ENCODE measurements around the genes XYLT1 and THUMPD1.

DNA sequence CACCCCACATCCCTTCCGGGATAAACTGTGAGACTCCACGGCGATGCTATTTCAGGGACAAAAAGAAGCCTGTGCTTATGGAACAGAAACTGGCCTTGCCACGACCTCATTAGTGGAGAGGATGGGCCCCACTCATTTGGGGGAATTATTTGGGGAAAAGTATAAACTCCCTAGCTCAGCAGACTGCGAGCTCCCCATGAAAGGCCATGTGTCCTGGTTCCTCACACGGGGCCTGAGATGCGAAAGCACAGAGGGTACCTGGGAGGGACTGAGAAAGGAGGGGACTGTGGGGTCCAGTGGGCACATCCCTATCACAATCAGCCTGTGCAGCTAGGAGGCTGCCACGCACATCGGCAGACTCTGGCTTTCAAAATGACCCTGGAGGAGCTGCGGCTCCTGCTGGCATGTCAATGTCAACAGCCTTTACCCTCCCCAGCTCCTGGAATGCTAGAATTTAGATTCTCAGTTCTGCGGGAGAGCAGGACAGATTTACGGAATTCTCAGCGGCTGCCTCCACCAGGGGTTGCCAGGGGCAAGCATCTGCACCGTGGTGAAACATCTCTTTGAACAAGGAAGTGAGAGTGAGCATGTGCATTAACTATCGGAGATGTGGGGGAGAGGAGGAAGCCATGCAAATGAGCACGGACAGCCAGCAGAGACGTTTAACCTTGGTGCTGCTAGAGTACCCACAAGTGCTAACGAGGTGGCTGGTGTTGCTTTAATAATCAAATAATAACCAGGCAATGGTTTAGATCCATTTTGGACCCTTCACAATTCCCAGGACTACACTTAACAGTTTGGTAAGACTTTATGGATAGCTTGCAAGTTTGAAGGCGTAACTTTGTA, 54.3 kb downstream of the XYLT1 start:
- PRO-cap, 7 experiments: no peak in any of the 7 experiments
- RAMPAGE, long total RNA, 2 experiments: no peak in any of the 2 experiments

GRCh38 chr16:17441548-17441839, 29.3 kb downstream of the XYLT1 start:
- PRO-cap, 7 experiments: no peak in any of the 7 experiments
- RAMPAGE, long total RNA, 2 experiments: no peak in any of the 2 experiments

GRCh38 chr16:17470861-17471137, at the start of gene XYLT1:
XYLT1 (minus strand) TSS chr16:17470960.
- PRO-cap, 7 experiments: peak in 7 of 7 experiments; most common plus-strand start chr16:17471077 (in 4); most common minus-strand start chr16:17470960 (in 4)
- RAMPAGE, long total RNA, 2 experiments: no peak in any of the 2 experiments

- PRO-cap, 7 experiments: no peak in any of the 7 experiments
- RAMPAGE, long total RNA, 2 experiments: no peak in any of the 2 experiments
These were observed 59.2 kb upstream of the XYLT1 start for GRCh38 chr16:17529915-17530468.

- PRO-cap, 7 experiments: no peak in any of the 7 experiments
- RAMPAGE, long total RNA, 2 experiments: no peak in any of the 2 experiments
These were observed 36.3 kb upstream of the TMC5 start for GRCh38 chr16:19381263-19381816.

GRCh38 chr16:19415352-19416070, 2.2 kb upstream of the TMC5 start:
- PRO-cap, 7 experiments: no peak in any of the 7 experiments
- RAMPAGE, long total RNA, 2 experiments: no peak in any of the 2 experiments

DNA sequence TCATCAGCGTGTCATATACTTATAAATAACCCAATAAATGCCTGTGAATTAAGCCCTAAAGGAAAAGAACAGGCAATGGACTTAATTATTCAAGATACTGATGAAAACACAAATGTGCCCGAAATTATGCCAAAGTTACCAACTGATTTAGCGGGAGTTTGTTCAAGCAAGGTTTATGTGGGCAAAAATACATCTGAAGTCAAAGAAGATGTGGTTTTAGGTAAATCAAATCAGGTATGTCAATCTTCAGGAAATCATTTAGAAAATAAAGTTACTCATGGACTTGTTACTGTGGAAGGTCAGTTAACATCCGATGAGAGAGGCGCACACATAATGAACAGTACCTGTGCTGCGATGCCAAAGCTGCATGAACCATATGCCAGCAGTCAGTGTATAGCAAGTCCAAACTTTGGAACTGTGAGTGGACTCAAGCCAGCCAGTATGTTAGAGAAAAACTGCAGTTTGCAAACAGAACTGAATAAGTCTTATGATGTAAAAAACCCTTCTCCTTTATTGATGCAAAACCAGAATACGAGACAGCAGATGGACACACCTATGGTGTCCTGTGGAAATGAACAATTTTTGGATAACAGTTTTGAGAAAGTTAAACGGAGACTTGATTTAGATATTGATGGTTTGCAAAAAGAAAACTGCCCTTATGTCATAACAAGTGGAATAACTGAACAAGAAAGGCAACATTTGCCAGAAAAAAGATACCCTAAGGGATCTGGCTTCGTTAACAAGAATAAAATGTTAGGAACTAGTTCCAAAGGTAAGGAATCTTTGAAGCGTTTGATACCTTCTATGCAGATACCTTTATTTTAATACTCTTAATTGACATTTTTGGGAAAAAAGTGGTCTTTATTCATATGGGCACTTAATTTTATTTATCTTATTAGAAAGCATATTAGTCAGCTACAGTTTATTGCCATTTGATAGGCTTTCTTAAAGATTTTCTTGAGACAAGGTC, 13.4 kb downstream of the CCP110 start:
- PRO-cap, 7 experiments: no peak in any of the 7 experiments
- RAMPAGE, long total RNA, 2 experiments: no peak in any of the 2 experiments

- PRO-cap, 7 experiments: no peak in any of the 7 experiments
- RAMPAGE, long total RNA, 2 experiments: no peak in any of the 2 experiments
These were observed 17.8 kb downstream of the KNOP1 start for GRCh38 chr16:19700016-19700835.

- PRO-cap, 7 experiments: no peak in any of the 7 experiments
- RAMPAGE, long total RNA, 2 experiments: no peak in any of the 2 experiments
These were observed 31.5 kb downstream of the IQCK start for GRCh38 chr16:19749545-19750037.

GRCh38 chr16:19804883-19805485, 79.7 kb downstream of the GPRC5B start:
- PRO-cap, 7 experiments: peak in 2 of 7 experiments; most common minus-strand start chr16:19804978 (in 1)
- RAMPAGE, long total RNA, 2 experiments: no peak in any of the 2 experiments

DNA sequence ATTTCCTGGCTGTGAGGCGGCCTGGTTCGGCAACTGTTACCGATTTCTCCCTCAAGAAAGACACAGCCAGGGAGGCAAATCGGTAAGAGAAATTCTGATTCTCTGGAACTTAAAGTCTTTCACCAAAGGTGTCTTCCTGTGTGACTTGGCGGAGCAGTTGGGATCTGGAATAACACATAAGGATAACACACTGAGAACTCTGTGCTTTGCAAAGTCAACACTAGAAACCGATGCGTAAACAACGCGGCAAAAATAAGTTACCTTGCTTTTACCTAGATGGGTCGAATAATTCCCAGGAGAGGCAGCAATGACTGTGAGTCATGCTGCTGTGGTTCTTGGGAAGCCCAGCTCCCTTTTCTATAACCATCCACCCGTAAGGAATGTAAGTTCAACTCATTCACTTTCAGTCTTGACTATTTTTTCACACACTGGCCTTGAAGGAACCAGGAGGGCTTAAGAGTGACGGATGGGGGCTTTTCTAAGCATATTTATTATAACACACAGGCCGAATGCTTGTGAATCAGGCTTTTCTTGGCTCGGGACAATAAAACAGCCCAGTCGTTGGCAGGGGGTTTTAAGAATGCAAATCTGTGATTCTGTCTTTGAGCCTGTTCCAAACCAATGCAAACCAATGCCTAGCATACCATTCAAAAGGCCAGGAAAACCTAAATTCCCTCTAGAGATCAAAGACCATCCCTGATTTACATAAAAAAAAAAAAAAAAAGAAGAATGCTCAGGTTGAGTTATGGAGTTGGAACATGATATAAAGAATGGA, 24.1 kb downstream of the GPRC5B start:
- PRO-cap, 7 experiments: no peak in any of the 7 experiments
- RAMPAGE, long total RNA, 2 experiments: no peak in any of the 2 experiments

DNA sequence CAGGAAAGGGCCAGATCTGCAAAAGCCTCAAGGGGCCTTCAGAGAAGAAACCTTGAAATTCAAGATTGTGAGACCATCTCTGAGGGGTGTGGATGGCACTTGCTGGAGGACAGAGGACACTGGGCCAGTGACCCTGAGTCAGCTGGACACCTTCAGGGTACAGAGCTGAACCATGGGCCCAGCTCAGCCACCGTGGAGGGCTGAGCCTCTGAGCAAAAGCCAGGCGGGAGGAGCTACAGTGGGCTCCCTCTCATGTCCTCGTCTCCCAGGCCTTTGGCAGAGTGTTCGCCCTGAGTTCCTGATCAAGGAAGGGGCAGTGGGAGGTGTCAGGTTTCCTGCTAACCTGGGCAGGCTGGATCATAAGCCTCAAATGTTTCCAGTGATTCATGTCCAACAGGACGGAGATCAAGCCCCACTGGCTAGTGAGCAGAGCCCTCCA, 3.0 kb downstream of the PDILT start:
- PRO-cap, 7 experiments: no peak in any of the 7 experiments
- RAMPAGE, long total RNA, 2 experiments: no peak in any of the 2 experiments

GRCh38 chr16:20674929-20675602, 22.4 kb downstream of the ACSM1 start:
- PRO-cap, 7 experiments: peak in 7 of 7 experiments; most common plus-strand start chr16:20675421 (in 4); most common minus-strand start chr16:20675375 (in 7)
- RAMPAGE, long total RNA, 2 experiments: no peak in any of the 2 experiments

- PRO-cap, 7 experiments: peak in 7 of 7 experiments; most common plus-strand start chr16:20741428 (in 7); most common minus-strand start chr16:20741352 (in 6)
- RAMPAGE, long total RNA, 2 experiments: start-site peak on the minus strand in 2 of 2 experiments, at chr16:20741758-20741897 at its widest, 462 to 908 reads per replicate
These were observed at the start of gene THUMPD1 for GRCh38 chr16:20741158-20742372. THUMPD1 (minus strand) TSS chr16:20741818.

GRCh38 chr16:20878829-20879113, 21.4 kb downstream of the DCUN1D3 start:
- PRO-cap, 7 experiments: no peak in any of the 7 experiments
- RAMPAGE, long total RNA, 2 experiments: no peak in any of the 2 experiments

DNA sequence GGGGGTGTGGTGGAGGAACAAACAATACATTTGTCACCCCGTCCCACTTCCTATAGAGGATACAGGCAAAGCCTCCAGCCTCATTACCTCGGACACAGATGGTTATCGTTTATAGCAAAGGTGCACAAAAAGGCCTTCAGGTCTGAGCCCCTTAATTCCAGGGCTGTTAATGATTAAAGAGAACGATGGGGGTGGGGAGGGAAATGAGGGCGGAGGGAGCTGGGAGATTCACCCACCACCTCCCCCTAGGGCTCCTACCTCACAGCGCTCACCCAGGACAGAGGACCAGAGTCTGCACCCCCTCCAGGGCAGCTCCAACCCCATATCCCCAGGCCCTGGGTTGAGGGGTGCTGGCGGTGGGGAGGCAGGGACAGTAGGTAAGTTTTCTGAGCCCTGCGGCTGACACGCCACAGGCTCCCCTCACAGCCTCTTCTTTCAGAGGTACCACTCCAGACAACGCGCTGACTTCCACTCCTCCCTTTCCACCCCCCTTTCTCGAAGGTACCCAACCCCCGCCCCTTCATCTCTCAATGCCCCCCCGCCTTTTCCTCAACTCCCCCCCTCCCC, 447 bp downstream of the DCUN1D3 start:
- PRO-cap, 7 experiments: peak in 3 of 7 experiments; most common minus-strand start position 437 of the sequence (in 1)
- RAMPAGE, long total RNA, 2 experiments: no peak in any of the 2 experiments

DNA sequence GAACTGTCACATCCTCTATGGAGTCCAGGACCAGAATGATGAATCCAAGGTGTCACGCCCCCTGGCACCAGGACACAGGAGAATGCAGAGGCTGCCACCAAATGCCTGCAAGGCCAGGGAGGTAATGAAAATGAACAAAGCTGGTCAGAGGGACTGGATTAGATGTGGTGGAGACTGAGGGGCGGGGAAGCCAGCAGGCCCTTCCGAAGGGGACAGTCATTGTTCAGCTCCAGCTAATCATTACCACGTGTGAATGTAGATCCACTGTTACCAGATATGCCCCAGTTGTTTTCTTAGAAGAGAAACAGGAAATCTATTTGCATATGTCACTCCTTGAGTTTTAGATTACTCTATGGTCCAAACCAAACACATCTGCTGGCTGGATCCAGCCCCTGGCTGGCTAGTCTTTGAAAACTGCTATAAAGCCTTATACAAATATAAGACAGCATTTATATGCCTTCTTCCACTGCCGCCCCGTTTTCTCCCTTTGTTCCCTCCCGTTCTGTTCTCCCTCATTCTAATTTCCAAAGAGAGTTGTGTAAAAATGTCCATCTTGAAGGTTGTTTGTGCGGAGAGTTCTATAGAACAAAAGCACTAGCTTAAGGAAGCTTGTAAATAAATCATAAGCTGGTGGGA, 14.3 kb downstream of the CRYM start:
- PRO-cap, 7 experiments: no peak in any of the 7 experiments
- RAMPAGE, long total RNA, 2 experiments: no peak in any of the 2 experiments

DNA sequence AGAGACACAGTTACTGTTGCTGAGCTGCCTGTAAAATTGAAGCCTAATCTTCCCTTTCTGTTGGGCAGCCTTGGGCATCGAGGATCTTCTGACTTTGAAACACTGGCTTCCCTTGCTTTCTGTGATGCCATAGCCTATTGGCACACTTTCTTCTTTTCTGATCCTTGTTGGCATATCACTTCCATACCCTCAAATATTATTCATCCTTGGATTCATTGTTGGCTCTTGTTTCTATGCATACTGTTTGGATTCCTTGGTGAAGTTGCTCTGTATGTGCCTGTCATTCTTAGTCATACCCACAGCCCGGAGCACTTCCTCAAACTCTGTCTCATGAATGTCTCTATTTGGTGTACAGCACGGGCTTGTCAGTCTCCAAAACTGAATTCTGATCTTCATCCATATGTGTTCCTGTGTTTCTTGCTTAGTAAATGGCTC, 85.7 kb upstream of the CRYM start:
- PRO-cap, 7 experiments: no peak in any of the 7 experiments
- RAMPAGE, long total RNA, 2 experiments: no peak in any of the 2 experiments

DNA sequence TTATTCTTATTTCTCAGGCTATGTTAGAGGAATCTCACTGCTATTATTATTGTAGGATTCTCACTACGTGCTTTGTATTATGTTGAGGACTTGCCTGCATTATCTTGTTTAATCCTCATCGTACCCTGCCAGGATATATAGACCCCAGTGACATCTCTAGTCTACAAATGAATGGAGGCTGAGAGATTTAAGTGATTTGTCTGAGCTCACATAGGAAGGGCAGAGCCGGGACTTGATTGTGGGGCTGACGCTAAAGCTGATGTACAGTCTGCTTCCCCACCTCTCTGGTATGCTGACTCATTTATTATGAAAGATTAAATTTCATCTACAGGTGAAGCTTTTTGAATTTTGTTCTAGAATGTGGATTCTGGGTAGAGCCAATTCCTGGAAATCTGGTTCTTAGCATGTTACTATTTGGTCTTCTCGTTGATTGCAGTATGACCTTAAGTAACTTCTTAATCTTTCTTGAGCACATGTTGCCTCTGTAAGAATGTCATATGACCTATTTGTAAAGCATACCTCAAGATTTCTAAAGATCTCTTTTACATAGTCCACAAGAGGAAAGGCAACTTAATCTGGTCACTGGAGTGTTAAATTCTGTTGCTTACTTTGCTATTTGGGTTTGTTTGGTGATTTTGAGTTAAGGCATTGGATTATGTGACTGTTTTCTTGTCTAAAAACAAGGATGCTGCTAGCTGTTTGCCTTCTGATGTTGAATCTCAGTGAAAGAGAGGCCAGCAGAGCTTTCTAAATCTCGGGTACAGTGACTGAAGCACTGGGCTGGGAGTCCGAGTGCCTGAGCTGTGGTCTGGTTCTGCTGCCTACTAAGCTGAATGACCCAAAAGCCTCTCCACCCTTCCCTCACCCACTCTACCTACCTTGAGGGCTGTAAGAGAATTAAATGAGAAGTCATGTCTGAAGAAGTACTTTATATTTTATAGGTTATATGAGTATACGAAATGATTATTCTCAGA, 12.5 kb downstream of the METTL9 start:
- PRO-cap, 7 experiments: no peak in any of the 7 experiments
- RAMPAGE, long total RNA, 2 experiments: no peak in any of the 2 experiments

DNA sequence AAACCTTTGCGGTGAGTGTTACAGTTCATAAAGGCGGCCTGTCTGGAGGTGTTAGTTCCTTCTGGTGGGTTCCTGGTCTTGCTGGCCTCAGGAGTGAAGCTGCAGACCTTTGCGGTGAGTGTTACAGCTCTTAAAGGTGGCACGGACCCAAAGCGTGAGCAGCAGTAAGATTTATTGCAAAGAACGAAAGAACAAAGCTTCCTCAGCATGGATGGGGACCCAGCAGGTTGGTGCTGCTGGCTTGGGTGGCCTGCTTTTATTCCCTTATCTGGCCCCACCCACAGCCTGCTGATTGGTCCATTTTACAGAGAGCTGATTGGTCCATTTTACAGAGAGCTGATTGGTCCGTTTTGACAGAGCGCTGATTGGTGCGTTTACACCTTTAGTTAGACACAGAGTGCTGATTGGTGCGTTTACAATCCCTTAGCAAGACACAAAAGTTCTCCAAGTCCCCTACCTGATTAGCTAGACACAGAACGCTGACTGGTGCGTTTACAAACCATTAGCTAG, 22.8 kb downstream of the IGSF6 start:
- PRO-cap, 7 experiments: no peak in any of the 7 experiments
- RAMPAGE, long total RNA, 2 experiments: no peak in any of the 2 experiments

Measured in ovary (tissue), 7 donors.